B cell (primary cell): ENCODE measurements around a stretch of chr6.

DNA sequence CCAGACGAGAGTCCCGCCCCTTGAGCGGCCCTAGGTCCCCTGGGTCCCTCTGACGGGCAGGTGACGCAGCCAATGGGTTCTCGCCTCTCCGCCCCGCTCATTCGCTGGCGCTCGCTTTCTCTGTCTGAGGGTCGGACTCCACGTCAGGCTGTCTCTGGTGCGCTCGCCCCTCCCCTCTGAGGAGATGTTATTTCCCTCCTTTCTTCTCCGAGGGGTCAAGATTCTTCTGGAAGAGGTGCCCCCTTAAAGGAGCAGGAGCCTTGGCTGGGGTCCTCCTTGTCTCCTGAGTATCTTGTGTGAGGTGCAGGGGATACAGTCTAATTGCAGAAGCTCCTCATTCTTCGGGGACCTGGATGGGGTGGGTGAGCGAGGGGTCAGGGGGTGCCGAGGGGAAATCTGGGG, 720 bp downstream of the BRPF3 start:
- PRO-cap = bidirectional peak, plus-strand start at position 134 of the sequence, minus-strand start outside the sequence
- CAGE, long polyA plus RNA = no peak

DNA sequence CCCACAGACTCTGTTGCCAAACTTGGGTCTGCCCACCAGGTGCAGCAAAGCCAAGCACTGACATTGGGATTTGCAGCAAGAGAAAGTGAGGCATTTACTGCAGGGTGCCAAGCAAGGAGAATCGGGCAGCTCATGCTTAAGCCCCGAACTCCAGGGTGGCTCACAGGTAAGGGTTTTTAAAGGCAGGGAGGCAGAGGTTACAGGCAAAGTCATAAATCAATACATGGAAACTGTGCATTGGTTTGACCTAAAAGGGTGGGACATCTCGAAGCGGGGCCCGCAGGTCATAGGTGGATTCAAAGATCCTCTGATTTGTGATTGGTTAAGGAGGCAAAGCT, 25.1 kb upstream of the PNPLA1 start:
- PRO-cap = no peak
- CAGE, long polyA plus RNA = no peak

- PRO-cap = no peak
- CAGE, long polyA plus RNA = no peak
Observed at GRCh38 chr6:36285048-36285744, 15.3 kb downstream of the PNPLA1 start.

DNA sequence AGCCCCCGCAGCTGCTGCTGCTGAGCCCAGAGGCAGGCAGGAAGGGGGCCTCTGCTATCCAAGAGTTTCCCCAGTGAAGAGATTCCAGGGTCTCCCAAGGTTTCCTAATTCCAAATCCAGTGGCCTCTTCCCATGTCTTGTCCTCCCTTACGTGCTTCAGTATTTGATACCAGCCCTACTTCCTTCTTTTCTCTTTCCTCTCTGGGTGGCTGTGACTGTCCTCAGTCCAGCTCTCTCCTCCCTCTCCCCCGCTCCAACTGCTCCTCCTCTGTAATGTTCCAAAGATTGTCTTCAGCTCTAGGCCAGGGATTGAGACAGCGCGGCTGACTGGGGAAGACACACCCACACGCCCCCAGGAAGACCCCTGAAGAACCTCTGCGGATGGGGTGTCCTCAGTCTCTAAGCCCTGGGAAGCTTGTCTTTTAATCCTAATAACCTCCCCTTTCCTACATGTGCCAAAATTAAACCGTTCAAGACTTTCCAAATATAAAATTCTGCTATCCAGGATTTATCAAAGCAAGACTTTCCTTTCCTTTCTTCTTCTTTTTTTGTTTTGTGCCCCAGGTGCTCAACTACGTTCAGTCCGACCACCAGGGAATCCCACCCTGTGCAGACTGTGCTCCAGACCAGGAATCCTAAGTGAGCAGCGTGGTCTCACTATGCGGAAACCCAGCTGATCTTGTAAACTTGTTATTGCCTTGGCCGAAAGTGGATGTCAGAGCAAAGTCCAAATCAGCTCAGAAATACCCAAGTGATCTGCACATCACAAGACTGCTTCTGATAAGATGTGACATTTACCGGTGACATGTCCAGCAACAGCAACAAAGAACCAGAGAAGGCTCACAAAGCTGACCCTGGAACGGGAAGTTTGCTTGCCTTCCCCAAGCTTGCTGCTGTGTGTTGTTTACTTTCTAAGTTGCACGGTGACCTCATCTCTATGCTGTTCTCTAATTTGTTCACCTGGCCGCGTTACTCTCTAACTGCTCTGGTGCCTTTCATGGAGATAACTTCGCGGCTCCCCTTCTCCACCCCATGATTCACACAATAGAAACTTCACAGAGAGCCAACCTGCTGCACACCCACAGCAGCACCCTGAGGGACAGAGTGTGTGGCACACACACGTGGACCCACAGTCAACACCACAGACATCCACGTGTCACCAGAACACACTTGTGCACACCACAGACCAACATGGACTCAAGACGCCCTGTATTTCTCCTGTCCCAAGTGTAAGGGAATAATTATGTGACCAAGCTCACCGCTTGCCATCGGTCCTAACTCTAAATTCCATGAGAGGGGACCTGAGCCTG, 2.0 kb downstream of the BNIP5 start:
- PRO-cap = bidirectional peak, plus-strand start at position 979 of the sequence, minus-strand start at position 902 of the sequence
- CAGE, long polyA plus RNA = no peak

GRCh38 chr6:36335583-36336101, 1.0 kb downstream of the BNIP5 start:
- PRO-cap = no peak
- CAGE, long polyA plus RNA = no peak

DNA sequence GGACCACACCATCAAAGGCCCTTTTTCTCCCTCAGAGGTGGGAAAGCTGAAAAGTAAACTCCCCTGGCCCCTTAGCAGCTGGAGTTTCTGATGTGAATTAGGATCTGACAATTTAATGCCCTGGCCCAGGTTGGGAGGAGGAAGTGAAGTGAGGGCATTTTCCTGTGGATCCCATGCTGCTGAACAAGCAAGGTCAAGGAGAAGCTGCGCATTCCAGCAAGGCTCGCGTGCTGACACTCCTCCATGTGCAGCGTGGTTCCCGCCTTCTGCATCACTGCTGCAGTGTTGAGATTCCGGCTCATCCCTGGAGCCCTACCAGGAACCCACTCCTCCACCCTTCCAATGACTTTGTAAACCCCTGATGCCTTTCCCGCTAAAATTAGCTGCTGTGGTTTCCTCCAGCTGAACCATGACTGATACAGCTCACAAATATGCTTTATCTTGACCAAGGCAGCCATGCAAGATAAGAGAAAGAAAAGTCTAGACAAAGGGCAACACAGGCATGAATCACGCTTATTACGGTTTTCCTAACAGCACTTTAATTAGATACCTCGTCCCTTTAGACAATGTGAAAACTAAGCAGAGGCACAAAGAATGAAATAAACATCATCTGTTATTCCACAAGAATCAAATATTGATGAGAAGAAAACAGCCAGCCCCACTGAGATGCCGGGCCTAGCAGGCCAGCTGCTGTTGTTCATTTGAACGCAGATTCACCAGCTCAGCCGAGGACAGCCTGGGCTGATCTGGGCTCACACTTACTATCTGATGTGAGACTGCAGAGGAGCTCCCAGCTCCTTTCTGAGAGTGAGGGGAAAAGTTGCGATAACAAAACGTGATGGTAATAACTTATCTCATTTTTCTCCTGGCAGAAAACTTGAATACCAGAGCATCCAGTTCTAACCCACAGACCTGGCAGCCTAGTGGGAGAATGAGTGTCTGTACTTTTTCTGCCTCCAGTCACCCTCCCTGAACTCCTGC, 14.2 kb upstream of the BNIP5 start:
- PRO-cap = no peak
- CAGE, long polyA plus RNA = no peak

GRCh38 chr6:36600264-36601254, 6.4 kb downstream of the SRSF3 start:
- PRO-cap = no peak
- CAGE, long polyA plus RNA = no peak

- PRO-cap = no peak
- CAGE, long polyA plus RNA = no peak
Observed at GRCh38 chr6:36611217-36611642, 17.1 kb downstream of the SRSF3 start.

- PRO-cap = unidirectional peak, plus-strand start at chr6:36611761
- CAGE, long polyA plus RNA = no peak
Observed at GRCh38 chr6:36611643-36612131, 17.5 kb downstream of the SRSF3 start.

GRCh38 chr6:36623250-36623955, 29.2 kb downstream of the SRSF3 start:
- PRO-cap = no peak
- CAGE, long polyA plus RNA = no peak

DNA sequence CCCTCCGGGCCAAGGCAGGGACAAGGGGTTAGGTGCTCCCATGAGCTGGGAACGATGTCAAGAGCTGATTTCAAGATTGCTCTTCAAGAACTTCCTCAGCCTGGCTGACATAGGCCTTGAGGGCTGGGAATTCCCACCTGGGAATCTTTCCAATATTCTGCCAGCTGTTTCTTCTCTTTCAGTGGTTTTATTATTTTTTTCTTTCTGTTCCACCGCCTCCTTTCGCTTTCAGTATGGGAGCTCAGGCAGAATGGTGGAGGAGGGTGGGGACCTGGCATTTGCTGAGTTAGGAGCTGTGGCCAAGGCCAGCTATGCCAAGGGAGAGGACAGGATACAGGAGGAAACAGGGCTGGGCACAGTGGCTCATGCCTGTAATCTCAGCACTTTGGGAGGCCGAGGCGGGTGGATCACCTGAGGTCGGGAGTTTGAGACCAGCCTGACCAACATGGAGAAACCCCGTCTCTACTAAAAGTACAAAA, 33.7 kb downstream of the SRSF3 start:
- PRO-cap = no peak
- CAGE, long polyA plus RNA = no peak

DNA sequence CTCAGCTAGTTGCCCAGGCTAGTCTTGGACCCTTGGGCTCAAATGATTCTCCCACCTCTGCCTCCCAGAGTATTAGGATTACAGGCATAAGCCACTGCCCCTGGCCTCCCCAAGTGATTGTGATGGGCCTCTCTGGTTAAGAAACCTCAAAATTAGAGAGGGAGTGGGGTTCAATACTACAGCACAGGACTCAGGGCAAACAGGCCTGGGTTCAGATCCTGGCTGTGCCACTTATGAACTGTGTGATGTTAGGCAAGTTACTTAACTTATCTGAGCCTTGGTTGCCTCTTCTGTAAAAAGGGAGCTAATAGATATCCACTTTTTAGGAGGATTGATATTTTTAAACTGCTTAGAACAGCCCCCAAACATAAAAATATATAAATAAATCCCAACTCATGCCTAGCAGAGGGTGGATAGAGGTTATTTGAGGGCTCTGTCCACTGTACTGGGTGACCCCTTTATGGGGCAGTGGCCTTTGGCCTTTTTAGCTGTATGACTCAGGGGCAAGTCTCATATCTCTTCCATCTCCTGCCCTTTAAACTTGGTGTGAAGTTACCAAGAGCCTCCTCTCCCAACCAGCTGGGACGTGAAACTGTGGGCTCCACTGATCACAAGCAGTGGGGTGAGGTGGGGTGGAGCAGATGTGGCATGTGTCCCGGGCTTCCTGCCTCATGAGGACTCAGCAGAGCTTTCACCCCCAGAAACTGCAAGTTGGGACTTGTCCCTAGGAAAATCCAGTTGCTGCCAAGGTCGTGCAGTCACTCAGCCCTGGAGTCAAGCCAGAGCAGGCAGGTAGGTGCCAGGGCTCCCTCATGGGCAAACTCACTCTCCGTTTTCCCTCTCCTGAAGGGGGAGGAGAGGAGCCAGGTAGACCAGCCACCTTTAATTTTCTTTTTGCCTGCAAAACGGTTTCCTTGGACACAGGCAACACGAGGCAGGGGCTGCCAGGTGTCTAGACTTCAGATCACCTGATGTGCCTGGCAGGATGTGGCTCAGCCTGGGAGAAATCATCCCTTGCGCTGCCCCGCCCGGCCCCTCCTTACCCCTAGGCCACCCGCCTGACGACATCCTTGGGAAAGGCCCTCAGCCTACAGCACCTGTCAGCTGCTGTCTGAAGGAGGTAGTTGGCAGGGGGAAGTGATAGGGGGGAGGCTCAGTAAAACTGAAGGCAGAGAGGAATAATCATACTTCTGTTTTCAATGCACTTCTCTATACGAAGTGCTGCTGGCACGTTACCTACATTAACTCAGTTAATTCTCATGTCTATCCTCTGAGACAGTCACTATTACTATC, 3.9 kb downstream of the CDKN1A start:
- PRO-cap = bidirectional peak, plus-strand start at position 611 of the sequence, minus-strand start at position 594 of the sequence; bidirectional peak, plus-strand start at position 1,123 of the sequence, minus-strand start at position 989 of the sequence
- CAGE, long polyA plus RNA = no peak

GRCh38 chr6:36686778-36687426, 8.4 kb downstream of the CDKN1A start:
- PRO-cap = no peak
- CAGE, long polyA plus RNA = no peak

- PRO-cap = no peak
- CAGE, long polyA plus RNA = no peak
Observed at GRCh38 chr6:36820706-36821533, 18.3 kb downstream of the CPNE5 start.

DNA sequence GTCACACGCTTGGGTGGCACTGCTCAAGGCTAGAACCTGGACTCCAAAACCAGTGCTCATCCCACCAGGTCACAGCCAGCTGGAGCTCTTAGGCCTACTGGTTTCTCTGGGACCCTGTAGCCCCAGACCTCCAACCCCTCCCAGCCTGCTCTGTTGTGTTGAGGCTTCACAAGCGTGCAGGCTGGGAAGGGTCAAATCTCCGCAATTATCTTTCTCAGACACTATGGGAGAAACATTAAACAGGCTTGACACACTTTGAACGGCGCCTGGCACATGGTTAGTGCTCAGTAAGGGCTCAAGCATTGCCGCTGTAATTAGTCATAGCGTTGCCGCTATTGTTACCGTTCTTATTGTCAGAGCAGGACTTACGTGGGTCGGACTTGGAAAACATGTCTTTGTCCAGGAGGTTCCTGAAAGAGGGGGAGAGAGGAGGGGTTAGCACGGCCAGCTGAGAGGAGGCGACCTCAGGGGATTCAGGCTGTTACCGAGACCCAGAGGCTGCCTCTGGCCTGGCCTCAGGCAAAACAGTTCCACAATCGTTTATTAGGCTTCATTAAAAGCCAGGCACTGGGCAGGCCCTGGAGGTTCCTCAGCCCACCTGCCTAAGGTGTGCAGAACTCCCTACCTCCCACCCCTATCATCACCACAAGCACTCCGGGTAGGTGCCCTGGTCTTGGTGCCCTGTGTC, 16.4 kb downstream of the CPNE5 start:
- PRO-cap = no peak
- CAGE, long polyA plus RNA = no peak

DNA sequence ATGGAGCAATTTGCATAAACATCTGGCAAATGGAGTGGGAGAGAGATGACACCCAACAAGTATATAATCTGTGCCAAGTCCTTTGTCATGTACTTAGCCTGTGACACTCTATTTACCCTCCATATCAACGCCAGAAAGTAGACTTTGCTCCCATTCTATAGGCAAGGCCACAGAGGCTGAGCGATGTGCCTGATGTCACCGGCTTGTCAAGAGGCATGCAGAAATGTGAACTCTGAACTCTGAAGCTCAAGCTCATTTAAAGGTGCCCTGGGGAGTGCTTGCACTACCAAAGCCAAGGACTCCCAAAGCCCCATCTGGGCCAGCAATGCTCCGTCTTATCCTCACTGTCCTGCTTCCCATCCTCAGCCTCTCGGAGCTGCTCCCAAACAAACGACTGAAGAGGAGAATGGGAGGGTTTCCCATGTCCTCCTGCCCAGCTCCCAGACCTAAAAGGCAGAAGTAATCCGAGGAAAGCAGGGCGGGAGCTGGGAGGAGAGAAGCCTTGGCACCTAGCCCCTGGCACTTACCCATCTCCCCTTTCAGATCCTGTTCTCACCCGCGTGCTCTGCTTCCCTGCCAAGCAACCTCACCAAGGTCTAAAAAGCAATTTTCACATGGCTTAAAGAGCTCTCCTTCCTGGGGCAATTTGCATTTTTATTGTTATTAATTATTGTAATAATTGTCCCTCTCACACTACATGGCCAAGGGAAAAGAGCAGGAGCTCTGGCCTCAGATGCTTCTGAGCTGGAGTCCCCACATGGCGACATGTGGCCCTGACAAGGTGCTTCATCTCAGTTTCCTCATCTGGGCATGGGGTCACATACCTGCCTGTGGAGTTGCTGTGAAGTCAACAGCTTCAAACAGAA, 9.1 kb downstream of the CPNE5 start:
- PRO-cap = no peak
- CAGE, long polyA plus RNA = no peak

DNA sequence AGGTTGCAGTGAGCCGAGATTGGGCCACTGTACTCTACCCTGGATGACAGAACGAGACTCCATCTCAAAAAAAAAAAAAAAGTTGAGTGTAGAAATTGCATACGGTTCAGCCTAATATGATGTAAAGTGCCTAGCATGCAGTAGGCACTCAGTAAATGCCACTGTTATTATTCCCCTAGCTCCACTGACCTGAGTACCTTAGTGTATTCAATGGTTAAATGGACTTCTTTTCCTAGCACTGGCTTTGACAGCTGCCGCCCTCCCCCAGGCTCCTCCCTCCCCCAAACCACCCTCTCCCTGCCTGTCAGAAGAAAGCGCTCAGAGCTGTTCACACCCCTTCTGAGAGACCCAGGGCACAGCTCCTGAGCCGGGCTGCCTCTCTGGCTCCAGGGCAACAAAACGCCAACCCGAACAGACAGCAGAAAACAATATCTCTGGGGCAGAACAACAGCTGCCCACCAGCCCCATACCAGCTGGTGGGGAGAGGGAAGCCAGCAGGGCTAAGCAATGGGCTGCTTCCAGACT, 4.6 kb downstream of the CPNE5 start:
- PRO-cap = no peak
- CAGE, long polyA plus RNA = no peak

DNA sequence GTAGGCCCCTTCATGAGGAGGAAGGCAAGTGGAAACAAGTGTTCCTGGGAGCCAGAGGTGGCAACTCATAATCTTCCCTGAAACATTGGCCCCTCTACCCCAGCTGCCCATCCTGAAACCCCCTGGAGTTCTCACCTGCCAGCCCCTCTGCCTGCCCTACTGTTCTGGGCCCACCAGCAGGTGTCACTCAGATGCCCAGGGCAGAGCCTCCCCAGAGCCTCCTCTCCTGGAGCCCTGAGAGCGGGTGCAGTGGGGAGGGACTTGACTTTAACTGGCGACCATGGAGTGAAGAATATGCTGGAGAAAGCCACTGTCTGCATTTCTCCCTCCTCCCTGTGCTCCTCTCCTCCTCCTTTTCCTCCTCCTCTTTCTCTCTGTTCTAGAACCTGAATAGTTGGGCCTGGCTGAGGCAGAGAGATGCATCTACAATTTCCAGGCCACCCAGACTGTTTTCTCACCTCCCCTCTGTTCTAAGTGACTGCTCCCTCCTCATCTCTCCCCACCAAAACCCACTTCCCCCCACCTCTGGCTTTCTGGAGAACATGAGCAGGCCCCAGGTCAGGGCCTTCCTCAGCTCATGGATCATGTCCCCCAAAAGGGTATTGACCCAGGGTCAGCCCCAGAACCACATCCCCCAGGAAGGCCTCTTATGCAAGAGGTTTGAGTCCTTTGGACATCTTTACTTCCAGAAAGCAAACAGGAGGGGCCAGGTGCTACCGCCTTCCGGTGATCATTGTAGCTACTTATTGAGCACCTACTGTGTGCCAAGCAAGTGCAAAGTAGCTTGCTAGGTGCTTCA, 2.7 kb downstream of the CPNE5 start:
- PRO-cap = no peak
- CAGE, long polyA plus RNA = no peak

DNA sequence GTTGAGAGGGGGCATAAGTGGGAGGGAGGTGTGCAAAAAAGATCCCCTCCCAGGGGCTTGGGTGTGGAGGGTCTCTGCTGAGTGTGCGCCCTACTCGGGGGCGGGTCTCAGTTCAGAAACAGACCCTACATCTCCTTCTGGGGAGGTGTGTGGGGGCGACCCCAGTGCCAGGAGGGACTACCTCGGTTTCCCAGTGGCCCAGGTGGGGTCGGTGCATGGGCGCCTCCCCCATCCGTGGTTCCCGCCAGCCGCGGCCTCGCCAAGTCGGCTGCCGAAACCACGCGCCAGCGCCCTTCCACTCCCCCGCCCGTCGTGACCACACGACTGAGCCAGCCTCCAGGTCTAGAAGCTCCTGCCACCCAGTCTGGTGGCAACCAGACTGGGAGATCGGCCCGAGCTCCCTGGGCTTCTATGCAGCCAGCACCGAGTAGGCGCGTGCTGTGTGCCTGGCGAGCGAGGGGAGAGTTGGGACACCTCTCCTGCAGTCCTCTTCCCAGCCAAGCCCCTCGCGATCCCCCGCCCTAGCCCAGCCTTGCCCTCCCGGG, 1.2 kb upstream of the CPNE5 start:
- PRO-cap = no peak
- CAGE, long polyA plus RNA = no peak

- PRO-cap = no peak
- CAGE, long polyA plus RNA = no peak
Observed at GRCh38 chr6:36917371-36918226, 31.8 kb downstream of the C6orf89 start.